Gallbladder (tissue), 1 donor: ENCODE measurements around the gene TRIM2.

- PRO-cap: no peak
These were observed 400.5 kb upstream of the NR3C2 start for GRCh38 chr4:148842596-148843219.

GRCh38 chr4:149280012-149280312 is 535.7 kb downstream of the IQCM start:
- PRO-cap: no peak

DNA sequence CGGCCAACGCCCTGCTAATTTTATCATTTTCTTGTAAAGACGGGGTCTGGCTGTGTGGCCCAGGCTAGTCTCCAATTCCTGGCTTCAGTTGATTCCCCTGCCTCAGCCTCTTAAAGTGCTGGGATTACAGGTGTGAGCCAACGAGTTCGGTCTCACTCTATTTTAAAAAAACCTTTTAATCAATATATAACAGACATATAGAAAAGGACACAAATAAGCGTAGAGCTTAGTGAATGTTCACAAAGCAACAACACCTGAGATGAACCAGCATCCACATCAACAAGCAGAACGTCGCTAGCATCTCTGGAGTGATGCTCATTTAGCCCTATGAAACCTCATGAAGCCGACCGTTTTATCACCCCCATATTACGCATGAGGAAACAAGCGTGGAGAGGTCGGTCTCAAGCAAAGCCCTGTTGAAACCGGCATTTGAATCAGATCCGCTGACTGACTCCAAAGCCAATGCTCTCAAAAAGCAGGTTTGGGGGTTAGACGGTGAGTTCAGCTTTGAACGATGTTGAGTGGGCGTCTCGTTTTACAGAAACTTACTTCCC is 544 bp upstream of the RPS3A start:
- PRO-cap: bidirectional peak, plus-strand start outside the sequence, minus-strand start at position 509 of the sequence

DNA sequence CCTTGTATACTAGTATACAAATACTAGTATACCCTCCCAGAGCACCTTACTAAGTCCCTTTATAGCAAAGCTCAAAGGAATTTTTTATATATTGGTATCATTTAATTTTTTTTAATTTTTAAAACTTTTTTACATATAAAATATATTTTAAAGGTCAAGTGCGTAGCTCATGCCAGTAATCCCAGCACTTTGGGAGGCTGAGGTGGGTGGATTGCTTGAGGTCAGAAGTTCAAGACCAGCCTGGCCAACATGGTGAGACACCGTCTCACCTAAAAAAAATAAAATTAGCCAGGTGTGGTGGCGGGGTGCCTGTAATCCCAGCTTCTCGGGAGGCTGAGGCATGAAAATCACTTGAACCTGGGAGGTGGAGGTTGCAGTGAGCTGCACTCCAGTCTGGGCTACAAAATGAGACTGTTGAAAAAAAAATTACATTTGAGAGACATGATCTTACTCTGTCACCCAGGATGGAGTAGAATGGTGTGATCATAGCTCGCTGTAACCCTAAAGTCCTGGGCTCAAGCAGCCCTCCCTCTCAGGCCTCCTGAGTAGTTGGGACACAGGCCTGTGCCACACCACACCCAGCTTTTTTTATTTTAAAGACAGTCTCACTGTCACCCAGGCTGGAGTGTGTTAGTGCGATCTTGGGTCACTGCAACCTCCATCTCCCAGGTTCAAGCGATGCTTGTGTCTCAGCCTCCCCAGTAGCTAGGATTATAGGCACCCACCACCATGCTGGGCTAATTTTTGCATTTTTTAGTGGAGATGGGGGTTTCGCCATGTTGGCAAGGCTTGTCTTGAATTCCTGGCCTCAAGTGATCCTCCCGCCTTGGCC is 5.9 kb downstream of the RPS3A start:
- PRO-cap: no peak

GRCh38 chr4:151324631-151325399 is 590 bp downstream of the SH3D19 start:
- PRO-cap: unidirectional peak, plus-strand start at chr4:151324946

DNA sequence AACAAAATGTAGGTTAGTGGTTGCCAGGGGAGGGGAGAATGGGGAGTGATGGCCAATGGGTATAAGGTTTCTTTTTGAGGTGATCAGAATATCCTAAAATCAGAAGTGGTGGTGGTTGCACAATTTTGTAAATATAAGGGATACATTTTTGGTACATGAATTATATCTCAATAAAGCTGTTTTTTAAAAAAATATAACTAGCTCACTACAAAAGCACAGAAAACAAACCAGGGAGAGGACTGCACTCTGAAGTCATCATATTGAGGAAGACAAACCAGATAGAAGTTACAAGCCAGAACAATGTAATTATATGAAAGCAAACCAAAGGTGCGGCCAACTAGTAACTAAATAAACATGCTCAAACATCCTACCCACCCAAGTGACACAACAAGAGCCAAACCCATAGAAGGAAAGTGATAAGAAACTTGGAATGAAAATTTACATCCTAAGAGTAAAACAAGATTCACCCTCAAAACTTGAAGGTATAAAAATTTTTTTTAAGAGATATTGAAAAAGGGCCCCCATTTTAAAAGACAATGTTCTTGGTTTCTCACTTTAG is 3.8 kb upstream of the SH3D19 start:
- PRO-cap: no peak

- PRO-cap: no peak
These were observed 15.6 kb upstream of the SH3D19 start for GRCh38 chr4:151340846-151341496.

GRCh38 chr4:151465639-151466292 is 56.8 kb downstream of the FHIP1A start:
- PRO-cap: no peak

DNA sequence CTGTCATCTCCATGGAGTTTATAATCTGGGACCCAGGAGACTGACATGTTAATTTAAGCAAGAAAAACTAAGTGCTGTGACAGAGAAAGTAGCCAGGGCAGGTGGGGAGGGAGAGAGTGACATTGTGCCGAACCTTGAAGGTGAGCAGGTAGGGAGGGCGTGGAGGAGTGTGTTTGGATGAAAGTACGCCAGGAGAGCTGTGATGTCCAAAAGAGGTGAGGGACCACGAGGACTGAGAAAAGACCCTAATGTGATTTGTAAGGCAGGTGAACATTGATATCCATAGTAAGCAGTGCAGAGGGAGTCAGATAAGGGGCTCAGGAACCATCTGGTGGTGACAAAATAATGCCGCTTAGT is 158.4 kb downstream of the GATB start:
- PRO-cap: no peak

- PRO-cap: no peak
These were observed 74.2 kb downstream of the GATB start for GRCh38 chr4:151686523-151686997.

DNA sequence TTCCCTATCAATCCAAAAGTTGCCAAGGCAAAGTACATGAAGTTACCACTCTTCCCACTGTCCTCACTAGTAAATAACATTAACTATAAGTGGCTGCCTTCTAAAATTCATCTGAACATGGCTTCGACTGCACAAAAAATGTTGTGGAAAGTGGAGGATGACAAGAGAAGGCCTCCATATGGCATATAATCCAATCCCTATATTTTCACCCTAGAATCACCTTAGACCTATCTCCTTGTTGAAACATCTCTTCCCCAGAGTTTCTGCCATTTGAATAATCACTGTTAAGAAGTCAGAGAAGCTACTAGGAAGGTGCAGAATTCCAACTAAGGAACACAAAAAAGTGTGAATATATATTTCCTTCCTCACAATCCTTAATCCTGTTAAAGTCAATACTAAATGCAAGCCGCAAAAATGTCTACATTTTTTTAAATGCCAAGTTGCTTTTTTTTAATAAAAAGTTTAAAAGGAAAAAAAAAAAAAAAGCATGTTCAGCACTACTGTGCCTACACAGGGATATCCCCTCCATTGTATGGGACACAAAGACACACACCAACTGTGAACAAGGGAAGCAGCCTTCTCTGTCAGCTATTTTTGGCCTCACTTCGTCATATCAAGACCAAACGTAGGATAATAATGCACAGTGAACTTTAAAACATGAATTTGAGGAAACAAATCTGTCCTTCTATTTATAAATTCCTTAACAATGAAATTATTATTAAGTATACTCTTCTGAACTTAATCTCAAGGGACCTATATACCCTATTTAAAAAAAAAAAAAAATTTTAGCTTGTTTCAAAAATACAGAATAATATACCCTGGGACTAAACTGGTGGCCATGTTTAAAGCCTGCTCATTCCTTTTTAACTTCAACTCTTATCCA is 4.5 kb downstream of the FBXW7 start:
- PRO-cap: no peak

- PRO-cap: no peak
These were observed 7.0 kb downstream of the FHDC1 start for GRCh38 chr4:152942960-152943587.

DNA sequence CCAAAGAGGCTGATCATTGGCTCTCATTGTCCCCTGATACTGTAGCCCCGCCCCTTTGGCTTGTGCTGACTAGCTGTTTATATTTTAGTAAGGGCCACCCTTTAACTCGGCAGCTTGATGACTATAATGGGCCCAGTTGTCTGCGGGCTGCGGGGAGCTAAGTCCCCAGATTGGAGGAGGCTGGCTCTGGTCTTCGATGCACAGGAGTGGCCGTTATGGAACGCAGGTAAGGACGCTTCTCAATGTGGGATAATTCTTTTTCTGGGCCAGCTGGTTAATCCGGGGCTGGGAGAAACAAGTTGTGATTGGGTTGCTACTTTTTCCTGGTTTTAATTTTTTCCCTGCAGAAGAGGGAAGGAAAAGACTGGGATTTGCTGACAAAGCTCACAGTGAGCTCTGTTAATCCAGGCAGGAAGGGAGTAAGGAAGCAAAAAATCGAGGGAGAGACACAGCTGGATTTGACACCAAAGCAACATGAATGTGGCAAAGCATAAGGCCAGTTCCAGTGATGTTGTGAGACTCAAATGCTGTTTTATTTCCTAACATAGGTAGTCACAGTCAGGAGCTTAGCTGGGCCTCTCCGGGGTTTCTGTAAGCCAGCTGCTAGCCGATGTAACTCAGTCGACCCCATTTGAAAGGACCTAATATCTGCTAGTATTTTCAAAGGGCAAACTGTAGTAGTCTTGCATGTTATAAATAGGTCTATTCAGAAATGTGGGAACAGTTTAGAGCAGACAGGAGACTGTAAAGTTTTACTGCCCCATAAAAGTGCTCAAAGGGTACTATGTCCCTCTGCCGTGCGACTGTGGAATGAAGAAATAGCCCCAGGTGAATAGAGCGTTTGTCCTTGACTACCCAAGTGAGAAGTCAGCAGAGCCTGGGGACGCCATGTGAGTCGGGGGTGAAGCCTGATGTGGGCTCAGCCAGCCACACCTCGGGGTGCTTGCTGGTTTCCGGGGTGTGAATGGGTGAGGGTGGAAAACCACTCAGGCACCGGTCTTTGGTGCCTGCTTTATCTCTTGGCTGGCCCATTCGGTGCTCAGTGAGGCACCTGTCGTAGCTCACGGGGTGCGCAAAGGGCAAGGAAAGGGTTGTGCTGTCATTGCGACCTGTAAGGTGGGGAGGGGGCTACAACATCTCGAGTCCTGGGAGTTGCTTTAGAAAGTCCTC is at the start of gene TRIM2:
TRIM2 (plus strand) TSS at position 109 of the 1,170 bp plus-strand sequence.
- PRO-cap: bidirectional peak, plus-strand start at position 112 of the sequence, minus-strand start outside the sequence; bidirectional peak, plus-strand start at position 1,031 of the sequence, minus-strand start at position 805 of the sequence

GRCh38 chr4:153244900-153245468 is 40.7 kb downstream of the TRIM2 start:
- PRO-cap: no peak

- PRO-cap: no peak
These were observed 49.4 kb upstream of the MND1 start for GRCh38 chr4:153294887-153295721.

GRCh38 chr4:153486305-153486682 is 20.1 kb downstream of the TMEM131L start:
- PRO-cap: no peak

DNA sequence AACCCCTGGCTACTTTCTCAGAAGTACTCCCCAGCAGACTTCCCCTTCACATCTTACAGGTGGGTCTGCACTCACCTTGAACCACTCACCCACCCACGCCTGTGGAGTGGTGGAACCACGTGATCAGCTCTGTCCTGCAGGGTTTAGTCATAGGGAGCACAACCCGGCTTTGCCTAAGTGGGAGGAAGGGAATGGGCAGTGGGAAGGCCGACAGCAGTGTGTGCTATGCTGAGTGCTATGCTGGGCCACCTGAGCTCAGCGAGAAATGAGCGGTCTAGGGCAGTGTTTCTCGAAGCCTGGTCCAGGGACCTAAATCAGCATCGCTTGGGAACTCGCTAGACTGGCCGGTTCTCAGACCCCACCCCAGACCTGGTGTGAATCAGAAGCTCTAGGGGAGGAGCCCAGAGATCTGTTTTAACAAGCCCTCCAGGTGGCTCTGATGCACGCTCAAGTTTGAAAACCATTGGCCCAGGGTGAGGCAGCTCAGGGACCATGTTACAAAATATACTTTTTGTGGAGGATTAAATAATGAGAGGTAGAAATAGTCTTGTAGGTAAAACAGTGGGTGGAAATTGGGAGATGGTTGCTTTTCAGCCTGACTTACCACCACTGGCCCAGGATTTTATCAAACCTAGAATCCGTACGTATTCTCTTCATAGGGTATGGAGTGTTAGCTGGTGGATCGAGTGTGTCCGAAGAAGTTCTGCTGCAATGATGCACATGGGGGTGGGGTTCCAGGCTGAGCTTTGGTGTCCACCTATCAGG is 20.7 kb downstream of the TMEM131L start:
- PRO-cap: no peak

DNA sequence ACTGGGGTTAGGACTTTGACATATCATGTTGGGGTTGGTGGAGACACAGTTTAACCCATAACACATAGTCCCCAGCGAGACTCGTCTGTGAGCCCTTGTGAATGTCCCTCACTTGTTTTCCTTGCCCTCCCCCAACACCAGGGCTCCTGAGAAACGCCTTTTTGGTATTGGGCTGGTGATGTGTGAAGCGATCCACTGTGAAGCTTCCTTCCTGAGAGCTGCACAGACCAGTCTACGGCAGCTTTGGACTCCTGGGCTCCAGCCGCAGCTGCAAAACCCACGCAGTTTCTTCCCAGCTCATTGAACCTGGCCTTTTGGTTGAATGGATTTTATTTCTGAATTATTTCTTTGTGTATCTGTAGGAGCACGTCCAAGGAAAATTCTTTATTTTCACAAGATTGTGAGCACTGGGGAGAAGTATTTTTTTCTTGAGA is 22.9 kb downstream of the TMEM131L start:
- PRO-cap: no peak

DNA sequence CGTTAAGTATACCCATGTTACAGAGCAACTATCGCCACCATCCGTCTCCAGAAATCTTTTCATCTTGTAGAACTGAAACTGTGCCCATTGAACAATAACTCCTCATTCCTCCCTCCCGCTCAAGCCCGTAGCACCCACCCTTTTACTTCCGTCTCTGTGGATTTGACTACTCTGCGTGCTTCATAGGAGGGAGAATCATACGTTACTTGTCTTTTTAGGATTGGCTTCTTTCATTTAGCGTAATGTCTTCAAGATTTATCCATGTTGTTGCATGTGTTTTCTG is 55.4 kb downstream of the TMEM131L start:
- PRO-cap: no peak

GRCh38 chr4:153527479-153528253 is 61.5 kb downstream of the TMEM131L start:
- PRO-cap: no peak